Mammary microvascular endothelial cell (primary cell): ENCODE measurements around the genes OR10A7 and PYM1.

DNA sequence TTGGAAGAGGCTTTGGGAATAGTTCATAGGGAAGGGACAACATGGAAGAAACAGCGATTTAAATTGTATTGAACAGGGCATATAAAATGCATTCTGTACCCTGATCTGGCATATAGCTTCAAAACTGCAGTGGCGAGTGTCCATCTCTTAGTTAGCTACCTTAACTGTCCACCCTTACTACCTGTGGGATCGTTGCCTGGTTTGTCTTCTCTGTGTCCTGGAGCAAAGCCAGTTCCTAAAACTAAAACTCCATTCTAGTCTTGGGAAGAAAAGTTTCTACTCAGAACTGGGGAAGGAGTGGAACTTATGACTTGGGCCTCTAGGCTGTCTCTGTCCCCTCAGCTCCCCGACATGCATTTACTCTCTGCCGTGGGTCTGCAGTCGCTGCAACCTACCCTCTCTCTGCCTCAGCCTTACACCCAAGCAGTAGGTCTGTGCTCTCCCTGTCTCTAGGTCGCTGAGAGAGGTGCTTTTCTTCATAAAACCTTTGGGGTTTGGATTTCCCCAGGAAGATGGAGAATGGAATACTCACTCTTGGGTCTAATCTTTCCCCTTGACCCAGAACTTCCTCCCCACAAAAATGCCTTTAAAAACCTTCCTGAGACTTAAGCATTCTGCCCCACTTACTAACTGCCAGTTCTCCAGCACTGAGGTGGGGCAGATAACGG is 13.1 kb downstream of the GPR84 start:
- RAMPAGE, long total RNA, result no peak

DNA sequence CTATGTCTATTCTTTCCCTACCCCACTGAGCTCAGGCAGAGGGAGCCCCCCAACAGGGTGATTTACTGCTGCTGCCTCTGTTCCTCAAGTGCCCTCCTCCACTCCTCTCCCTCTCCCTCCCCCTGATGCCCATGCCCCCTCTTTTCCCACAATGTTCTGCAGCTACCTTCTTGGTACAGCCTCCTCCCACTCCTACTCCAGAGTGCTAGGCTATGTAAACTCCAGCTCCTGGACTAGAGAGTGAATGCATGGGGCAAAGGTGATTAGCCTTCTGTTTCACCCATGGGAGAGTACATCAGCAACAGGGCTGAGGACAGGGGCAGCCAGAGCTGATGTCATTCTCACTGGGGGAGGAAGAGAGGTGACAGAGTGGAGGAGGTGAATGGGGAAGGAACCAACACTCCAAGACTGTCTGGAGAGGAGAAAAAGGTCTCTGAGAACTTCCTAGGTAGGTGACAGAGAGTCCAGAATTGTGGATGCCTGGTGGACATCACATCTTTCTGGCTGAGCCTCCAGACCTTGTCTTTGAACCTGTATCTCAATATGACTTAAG is 10.8 kb downstream of the GPR84 start:
- RAMPAGE, long total RNA, result no peak

DNA sequence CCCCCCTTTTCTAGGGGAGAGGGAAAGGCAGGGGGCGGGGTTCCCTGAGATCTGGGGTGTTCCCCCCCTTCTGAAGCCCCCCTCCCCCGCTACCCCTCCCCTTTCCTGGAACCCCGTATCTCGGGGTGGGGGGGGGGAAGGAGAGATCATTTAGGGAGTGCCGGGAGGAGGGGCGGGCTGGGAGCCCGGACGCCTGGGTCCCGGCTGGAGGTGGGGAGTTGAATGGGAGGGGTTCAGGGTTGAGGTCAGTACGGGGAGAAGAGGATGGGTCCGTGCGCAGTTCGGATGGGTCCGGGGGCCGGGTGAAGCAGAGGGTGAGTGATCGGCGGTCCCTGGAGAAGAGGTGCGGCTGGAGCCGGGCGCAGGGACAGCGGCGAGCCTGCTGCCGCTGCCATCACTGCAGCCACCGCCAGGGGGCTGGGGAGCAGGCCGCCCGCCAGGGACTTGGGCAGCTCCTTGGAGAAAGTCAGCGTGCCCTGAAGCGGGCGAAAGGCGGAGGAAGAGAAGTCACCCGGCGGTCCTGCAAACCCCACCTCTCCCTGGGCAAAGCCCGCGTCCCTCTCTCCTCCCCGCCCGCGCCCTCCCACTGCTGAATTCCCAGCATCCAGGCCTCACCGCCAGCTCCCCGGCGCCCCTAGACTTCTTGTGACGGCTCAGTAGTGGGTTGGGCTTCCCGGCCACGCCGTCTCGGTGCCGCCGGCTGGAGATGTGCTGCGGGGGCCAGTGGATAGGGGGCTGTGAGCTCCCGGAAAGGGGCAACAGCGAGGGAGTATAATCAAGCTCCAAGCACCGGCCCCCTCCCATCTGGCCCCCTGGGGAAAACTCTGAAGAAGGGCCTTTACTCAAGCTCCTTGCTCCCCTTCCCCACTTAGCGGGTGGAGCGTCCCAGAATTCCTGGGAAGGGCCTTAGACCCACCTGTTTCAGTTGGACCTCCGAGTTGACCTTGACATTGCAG is 6.0 kb upstream of the GPR84 start:
- RAMPAGE, long total RNA, result no peak

DNA sequence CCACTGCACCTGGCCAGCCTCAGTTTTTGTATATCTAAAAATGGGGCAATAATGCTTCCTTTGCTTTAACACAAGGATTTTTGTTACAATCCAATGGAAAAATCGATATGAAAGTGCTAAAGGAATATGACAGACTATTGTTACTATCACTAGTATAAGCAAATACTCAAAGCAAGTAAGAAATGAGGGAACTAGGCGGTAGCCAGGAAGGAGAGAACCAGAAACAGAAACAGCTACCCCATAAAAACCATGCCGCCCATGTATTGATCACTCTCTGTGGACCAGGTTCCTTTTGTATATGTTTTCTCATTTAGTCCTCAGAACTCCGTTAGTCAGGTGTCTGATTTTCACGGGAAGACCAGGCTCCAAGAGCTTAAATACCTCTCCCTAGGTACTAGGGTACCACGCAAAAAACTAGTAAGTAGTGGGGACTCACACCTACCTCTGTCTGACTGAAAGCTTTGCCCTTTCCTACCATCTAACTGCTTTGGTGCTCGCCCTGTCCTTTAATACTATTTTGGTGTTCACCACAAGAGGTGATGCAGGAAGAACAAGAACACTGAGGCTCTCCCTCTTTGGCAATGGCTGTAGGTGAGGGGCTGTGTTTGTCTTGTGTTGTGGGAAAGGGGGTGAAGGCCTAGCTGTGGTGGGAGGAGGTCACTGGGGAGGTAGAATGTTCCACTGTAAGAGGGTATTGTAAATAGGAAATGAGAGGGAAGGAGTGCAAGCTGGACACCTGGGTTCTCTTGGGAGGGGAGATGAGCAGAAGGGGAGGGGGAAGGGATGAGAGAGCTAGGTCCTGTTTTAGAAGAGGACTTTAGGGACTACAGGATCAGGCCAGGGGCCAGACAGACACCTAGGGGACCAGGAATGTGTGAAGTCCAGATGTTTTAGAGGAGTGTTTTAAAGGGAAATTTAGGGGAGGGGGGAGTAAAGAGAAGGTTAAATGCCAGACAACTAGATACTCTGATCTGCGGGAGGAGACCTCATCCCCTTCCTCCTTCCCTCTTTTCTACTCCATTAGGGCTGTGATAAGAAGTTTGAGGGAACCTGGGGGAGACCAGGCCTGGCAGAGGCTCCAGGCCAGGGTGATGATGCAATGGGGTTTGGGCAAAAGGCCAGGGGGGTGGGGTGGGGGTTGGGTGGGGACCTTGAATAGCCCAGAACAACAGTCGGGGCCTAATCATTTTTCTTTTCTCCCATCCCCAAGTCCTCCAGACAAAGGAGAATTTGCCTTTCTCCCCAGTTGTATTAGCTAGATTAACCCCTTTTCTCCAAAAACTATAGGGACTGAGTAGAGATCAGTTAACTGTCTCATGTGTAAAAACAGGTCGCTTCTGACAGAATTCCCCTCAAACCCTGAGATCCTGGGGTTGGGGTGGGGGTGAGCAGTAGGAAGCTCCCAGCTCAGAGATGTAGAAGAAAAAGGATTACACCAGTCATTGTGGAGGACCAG is 2.2 kb downstream of the ITGA5 start:
- RAMPAGE, long total RNA, result no peak

DNA sequence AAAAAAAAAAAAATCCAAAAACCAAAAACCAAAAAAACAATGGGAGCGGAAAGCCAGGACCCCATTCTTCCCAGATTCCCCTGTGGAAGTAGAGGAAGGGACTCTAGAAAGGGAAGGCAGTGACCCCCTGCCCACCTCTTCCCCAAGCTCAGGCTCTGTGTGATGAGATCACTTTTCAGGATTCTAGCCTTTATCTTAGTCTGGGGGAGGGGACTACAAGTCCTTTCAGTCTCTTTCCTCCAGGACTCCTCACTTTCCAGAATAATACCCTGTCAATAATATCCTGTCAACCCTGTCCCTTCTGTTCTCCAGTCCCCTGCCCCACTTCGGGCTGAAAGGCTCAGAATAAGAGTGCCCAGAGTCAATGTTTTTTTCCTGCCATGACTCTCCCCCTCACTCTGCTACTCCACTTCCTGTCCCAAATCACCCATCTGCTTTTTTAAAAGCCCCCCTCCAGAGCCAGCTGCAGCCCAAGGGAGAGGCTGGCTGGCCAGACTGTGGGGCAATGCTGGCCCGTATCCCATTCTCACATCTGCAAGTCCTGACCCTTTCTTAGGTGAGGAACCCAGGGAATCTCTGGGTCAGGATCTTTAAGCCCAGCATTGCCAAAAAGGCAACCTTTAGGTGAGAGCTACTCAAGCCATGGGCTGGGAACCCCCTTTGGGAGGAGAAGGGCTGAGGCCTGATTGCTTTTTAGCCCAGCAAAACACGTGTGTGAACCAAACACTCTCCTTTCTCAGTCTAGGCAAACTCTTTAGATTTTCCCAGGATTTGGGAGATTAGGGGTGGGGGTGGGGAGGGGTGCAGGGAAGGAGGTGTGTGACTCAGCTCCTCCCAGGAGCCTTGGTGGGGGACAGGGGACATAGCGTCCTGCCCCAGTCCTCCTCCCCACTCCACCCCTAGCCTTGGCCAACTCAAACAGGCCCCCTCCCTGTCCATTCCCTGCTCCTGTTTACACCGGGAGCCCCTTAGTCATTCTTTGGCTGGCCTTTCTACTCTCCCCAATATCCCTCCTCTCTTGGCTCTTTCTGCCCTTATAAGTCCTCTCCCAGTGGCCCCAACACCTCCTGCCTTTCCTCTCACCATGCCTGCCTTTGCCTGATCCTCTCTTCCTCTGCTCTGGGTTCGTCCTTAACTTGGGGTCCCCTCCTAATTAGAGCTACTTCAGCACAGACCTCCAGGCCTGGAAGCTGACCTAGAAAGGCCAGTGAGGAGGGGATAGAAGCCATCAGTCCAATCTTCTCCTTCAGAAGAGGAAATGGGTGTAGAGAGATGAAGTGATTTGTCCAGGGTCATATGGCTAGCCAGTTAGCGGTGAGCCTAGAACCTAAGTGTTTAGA is 1.9 kb upstream of the ITGA5 start:
- RAMPAGE, long total RNA, result no peak

GRCh38 chr12:54429232-54429633 is 10.2 kb upstream of the ITGA5 start:
- RAMPAGE, long total RNA, result no peak

DNA sequence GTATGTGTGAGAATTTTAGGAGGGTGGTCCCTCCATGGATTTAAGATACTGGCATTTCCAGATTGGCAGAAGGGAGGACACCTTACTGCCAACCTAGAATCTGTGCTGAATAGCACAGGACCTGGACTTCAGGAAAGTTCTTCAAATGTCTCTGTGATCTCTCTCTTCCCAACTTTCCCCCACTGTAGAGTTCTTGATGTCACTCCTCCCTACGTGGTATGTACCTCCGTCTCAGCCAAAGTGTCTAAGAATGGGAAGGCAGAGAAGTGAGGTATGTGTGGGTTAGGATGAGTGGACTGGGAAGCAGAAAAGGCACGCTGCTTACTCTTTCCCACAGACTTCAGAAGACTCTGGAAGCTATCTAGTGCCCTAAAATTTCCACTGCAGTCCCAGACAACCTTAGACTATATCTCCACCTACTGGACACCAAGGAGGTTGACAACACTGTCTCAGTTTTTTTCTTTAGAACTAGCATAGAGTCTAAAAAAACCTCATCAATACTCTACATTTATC is 20.4 kb upstream of the ITGA5 start:
- RAMPAGE, long total RNA, result no peak

- RAMPAGE, long total RNA, result no peak
These were observed 11.0 kb downstream of the PDE1B start for GRCh38 chr12:54560317-54560871.

GRCh38 chr12:54611858-54612309 is 22.8 kb downstream of the LACRT start:
- RAMPAGE, long total RNA, result no peak

DNA sequence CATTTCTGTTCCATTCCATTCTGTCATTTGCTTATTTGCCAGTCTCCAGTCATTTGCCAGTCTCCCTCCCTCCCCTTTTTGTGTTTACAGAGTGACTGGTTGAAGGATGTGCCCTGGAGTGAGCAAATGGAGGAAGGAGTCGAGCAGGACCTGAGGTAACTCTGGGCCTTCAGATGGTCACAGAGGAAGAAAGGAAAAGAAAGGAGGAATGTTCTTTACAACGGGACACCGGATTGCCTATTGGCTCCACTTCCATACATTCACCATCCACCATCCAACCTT is 17.9 kb upstream of the DCD start:
- RAMPAGE, long total RNA, result no peak

DNA sequence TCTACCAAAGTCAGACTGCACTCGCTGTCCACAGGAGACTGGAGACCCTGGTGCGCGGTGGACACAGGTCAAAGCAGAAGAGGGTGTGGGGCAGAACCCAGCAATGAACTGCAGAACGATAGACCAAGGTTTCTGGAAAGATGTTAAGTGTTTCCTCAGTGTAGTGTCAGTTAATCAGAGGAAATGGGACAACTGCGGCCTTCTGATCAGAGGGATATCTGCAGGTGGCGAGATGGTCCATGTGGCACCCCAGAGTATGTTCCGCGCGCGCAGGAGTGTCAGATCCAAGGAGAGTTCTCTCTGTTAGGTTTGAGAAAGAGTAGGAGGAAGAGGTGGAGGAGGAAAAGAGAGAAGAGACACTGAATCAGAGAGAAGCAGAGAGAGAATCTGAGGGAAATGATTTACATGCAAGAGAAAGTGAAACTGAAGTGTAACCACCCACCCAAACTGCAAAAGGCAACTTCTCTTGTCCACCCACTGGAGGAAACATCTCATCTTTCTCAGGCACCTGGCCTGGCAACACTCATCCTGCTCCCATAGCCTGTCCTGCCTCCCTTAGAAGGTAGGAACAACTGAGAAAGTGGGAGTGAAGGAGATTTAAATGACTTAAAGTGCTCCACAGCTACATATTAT is 6.6 kb upstream of the TESPA1 start:
- RAMPAGE, long total RNA, result no peak

GRCh38 chr12:55220778-55221263 is at the start of gene OR10A7:
TSS of gene OR10A7 (plus strand) at chr12:55221025.
- RAMPAGE, long total RNA, result no peak

GRCh38 chr12:55392377-55392985 is 7.8 kb upstream of the OR6C65 start:
- RAMPAGE, long total RNA, result no peak

GRCh38 chr12:55725020-55726441 is 3.3 kb downstream of the CD63 start:
- RAMPAGE, long total RNA, result no peak

DNA sequence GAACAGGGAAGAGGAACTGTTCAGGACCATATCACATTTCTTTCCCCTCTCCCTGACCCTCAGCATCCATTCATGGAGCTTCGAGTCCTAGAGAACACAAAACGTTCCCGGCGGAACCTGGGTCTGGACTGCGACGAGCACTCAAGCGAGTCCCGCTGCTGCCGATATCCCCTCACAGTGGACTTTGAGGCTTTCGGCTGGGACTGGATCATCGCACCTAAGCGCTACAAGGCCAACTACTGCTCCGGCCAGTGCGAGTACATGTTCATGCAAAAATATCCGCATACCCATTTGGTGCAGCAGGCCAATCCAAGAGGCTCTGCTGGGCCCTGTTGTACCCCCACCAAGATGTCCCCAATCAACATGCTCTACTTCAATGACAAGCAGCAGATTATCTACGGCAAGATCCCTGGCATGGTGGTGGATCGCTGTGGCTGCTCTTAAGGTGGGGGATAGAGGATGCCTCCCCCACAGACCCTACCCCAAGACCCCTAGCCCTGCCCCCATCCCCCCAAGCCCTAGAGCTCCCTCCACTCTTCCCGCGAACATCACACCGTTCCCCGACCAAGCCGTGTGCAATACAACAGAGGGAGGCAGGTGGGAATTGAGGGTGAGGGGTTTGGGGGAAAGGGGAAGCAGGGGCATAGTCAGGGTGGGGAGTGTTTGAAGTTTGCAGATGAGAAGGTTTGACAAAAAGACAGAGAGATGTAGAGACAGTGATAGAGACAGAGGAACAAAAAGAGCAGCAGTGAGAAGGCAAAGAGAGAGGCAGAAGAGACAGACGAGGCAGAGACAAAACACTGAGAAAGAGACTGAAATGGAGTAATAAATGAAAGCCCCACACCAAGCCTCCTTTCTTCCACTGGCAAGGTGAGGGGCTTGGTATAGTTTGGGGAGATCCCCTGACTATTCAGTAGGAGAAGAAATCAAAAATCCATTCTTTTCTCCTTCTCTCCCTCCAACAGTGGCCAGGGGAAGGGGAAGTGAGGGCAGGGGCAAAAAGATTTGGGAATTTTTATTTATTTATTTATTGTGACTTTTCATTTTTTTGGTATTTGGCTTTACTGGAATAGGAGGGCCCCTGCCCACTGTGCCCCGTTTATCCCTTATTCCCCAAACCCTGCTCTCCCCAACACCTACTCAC is 6.9 kb downstream of the GDF11 start:
- RAMPAGE, long total RNA, result no peak

- RAMPAGE, long total RNA, result no peak
These were observed 6.5 kb upstream of the DNAJC14 start for GRCh38 chr12:55835622-55836458.

DNA sequence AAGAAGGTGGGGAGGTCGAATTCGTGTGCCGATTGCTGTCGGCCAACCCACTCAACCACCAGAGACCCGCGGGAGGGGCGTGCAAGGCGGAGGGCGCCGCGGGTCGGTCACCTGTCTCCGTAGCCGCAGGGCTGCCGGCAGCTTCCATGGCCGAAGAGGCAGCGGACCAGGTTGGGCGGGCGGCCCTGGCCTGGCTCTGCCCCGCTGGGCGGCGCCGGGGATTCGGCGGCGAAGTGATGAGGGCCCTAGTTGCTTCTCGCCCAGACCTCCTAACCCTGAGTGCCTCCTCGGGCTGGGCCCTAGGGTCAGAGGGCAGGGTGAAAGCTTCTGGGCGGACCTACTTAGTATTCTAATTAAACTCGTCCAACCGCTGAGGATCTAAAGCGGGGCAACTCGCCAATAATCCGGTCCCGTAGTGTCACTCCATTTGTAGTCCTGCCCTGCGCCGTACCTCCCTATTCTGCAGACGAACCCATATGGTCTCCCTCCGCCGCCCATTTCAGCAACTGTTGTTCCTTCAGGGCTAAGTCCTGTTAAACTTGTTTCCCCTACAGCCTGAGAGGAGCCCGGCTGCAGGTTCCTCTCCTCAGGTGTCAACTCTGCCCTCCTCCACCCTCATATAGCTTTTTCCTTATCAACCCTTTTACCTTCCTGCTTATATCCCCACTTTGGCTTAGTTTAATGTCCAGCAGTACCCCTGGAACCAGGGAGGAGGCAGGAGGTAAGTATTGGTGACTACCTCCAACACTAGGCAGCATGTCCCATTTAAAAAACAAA is at the start of gene PYM1:
Gene PYM1 (minus strand): TSS at position 281 of the 777 bp plus-strand sequence.
- RAMPAGE, long total RNA, result start-site peak on the minus strand centred at position 167 of the sequence, 30 bp wide, 166 and 62 reads in 2 replicates; start-site peak on the minus strand centred at position 273 of the sequence, 30 bp wide, 111 and 93 reads in 2 replicates

GRCh38 chr12:55930090-55930399 is 917 bp upstream of the DGKA start:
- RAMPAGE, long total RNA, result no peak

DNA sequence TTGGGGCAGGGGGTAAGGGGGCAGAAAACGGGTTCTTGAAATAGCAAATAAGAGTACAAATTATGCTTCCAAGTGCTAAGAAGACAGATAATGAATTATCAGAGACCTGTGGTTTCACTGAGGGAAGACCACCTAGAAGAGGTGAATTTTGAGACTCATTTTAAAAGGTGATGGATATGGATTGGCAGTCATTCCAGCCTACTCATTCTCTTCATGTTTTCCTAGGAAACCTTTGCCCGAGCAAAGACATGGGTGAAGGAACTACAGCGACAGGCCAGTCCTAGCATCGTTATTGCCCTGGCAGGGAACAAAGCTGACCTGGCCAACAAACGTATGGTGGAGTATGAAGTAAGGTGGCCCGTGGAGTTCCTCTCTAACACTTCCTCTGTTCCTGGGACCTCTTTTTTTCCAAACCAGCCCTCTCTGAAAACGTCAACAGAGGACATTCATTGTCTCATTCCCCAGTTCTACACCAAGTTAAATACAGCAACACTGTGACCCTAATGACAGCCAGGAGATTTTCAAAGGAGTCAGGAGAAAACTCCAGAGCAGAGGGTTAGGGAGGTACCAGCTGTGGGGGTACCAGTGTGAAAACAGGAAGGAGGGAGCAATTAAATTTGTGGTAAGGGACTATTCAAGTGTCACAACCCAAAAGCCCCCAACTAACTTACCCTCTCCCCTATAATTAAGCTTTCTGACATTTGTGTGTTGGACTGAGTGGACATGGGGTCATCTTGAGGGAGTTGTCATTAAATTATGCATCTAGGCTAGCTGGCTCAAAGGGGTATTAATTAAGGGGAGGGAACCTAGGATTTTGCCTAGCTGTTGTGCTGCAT is 6.4 kb upstream of the SUOX start:
- RAMPAGE, long total RNA, result no peak

DNA sequence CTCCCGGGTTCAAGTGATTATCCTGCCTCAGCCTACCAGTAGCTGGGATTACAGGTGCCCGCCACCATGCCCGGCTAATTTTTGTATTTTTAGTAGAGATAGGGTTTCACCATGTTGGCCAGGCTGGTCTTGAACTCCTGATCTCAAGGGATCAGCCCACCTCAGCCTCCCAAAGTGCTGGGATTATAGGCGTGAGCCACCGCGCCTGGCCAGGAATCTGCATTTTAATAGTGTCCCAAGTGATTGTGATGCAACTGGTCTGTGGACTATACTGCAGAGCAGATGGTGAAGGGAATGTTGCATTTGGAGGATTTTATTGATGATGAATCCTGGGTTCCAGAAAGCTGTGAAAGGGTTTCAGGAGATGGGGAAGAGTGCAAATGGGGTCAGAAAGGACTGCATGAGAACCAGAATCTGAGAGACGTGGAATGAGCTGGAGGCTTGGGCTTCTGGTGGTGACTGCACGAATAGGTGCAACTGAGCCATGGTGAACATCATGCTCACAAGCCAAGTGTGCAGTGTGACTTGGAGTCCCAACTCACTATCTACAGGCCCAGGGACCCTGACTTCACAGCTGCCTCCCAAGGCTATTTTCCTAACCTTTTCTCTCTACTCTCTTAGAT is 4.4 kb downstream of the RPS26 start:
- RAMPAGE, long total RNA, result no peak